Epidermal melanocyte (primary cell): ENCODE data around the gene ZBTB26.

- RRBS, result no CpG with 5 or more reads among the region's 11 CpGs
These were observed 13.6 kb downstream of the OR1J1 start for GRCh38 chr9:122463806-122464868.

GRCh38 chr9:122930972-122931859 is at the start of gene ZBTB26:
Gene ZBTB26, minus strand, starts transcription at chr9:122931512.
- RRBS, result 4% methylated on average over 11 of the region's 49 CpGs

GRCh38 chr9:122941620-122942168 is 874 bp downstream of the RABGAP1 start:
- RRBS, result no CpG with 5 or more reads among the region's 15 CpGs

DNA sequence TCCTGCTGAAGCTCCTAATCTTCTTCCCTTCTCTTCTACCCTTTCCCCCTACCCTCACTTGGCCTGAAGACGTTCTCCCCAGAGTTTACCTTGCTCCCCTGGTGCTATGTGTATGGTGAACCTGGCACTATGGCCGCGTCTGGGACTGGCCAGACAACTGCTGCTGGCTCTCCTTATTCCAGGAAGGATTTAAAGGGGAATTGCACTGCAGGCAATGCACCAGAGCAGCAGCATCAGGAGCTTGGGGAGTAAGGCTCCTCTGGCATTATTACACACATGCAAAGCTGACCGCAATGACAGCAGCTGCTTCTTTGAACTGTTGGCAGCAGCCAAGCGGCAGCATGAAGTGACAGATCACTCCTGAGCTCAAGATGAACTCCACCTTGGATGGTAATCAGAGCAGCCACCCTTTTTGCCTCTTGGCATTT is 743 bp downstream of the GPR21 start:
- RRBS, result no CpG with 5 or more reads among the region's 5 CpGs

GRCh38 chr9:123049550-123050000 is 16.1 kb downstream of the GPR21 start:
- RRBS, result no CpG with 5 or more reads among the region's 2 CpGs

DNA sequence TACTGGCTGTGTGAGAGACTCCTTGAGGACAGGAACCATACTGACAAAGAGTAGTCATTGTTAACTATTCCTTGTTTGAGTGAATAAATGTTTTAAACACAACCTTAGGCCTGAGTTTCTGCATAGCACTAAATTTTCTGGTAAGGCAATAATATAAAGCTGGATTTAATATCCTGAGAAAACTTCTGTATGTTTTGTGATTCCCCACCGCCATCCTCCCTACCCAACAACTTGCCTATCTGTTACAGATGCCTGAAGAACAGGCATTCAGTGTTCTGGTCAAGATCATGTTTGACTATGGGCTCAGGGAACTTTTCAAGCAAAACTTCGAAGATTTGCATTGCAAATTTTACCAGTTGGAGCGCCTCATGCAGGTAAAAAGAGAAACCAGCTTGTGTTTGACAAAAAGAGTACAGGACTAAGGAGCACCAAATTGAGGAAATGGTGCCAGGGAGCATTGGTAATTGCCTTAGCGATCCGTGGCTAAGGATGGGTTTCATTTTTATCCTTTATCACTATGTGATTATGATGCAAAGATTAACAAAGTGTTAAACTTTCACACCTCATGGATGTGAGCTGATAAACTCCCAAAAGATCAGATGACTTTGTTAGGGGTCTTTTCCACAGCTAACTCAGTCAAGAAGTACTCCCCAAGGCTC is 40.0 kb downstream of the GPR21 start:
- RRBS, result no CpG with 5 or more reads among the region's 5 CpGs

- RRBS, result no CpG with 5 or more reads among the region's 7 CpGs
These were observed 65.9 kb downstream of the GPR21 start for GRCh38 chr9:123099206-123099873.

DNA sequence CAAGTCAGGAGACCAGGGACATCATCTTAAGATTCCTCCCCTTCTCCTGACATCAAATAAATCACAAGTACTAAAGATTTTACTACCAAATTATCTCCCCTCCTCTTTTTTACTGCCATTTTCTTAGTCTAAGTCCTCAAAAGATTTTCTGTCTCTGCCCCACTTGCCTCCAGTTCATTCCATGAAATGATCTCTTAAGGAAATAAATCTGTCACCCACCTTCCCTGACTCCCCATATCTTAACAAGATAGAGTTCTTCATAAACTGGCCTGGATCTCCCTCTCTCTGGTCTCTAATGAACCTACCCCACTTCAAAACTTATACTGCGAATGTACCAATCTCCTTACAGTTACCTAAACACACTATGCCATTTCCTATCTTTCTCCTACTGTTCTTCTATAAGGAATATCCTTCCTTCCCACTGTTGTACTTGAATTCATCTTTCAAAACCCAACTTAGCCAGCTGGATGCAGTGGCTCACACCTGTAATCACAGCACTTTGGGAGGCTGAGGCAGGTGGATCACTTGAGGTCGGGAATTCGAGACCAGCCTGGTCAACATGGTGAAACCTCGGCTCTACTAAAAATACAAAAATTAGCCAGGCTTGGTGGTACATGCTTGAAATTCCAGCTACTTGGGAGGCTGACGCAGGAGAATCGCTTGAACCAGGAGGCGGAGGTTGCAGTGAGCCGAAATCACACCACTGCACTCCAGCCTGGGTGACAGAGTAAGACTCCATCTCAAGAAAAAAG is 36.6 kb downstream of the STRBP start:
- RRBS, result no CpG with 5 or more reads among the region's 8 CpGs

DNA sequence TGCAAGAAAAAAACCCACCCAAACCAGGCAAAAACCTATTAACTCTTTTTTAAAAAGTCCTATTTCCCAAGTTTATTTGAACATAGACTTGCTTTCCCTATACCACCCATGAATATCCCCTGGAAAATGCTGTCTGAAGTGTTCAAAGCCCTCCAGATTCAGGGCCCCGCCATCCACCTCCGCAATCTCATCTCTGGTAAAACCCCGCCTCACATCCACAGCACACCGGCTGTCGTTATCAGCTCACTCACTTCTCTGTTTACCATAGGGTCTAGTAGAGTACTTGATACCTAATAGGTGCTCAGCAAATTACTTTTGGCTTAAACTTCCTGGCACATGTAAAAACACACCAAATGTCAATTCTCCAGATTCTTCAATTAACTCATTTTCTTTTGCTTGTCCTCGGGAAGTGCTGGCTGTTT is 58.6 kb downstream of the CRB2 start:
- RRBS, result no CpG with 5 or more reads among the region's 6 CpGs

GRCh38 chr9:123928904-123929671 is 838 bp downstream of the DENND1A start:
- RRBS, result 9% methylated on average over 11 of the region's 21 CpGs

DNA sequence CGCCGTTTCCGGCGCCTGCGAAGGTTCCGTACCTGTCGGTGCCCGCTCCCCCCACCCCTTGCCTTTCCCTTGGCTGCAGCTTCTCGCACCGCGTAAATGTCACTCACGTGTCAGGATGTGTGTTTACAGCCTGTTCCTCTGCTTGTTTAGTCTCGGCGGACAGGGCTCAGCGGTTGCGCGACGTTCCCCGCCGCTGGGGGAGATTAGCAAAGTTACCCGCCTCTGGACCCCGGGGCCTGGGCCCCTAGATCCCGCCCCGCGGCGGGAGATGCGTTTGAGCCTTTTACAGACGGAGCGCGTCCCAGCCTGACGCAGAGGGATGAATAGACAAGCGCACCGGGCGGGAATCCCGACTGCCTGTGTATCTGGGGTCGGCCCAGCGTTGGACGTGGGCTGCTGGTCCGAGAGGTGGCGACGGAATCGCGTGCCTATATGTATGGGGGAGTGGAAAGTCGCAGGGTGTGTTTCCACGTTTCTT is 2.6 kb upstream of the LHX2 start:
- RRBS, result 3% methylated on average over 8 of the region's 45 CpGs

DNA sequence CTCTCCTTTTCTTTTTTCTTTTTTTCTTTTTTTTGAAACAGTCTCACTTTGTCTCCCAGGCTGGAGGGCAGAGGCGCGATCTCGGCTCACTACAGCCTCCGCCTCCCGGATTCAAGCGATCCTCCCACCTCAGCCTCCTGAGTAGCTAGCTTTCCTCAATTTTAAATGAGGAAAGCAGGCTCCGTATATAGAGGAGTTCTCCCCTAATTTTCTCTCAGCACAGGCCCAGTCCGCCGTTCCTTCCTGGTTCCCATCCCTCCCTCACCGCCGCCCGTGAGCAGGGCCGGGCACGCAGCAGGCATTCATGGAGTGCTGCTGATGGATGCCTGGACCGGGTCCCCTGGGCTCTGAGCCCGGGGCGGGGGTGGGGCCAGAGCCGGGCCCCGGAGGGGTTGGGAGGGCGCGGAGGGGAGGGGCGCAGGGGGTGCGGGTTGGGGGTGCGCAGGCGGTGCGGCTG is 33.5 kb downstream of the LHX2 start:
- RRBS, result 5% methylated on average over 3 of the region's 26 CpGs

DNA sequence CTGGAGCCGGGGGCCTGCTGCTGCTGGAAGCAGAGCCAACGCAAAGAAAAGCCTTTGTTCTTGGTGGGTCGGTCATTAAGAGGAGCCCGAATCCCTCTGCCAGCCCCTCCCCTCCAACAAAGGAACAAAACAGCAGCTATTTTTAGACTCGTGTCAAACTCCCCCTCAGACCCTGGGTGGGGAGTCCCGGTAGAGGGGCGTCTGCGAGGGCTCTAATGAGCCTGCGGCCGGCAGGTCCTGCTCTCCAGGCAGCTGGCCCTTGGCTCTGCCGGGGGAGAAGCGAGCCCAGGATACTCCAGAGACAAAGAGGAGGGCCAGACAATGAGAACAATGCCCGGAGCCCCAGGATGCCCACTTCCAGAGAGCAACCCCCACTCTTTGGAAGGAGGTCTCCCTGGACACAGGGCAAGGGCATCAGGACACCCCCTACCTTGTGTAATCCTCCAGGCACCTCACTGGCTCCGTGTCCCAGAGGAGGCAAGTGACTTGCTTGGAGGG is 114.1 kb downstream of the LHX2 start:
- RRBS, result 28% methylated on average over 7 of the region's 14 CpGs

DNA sequence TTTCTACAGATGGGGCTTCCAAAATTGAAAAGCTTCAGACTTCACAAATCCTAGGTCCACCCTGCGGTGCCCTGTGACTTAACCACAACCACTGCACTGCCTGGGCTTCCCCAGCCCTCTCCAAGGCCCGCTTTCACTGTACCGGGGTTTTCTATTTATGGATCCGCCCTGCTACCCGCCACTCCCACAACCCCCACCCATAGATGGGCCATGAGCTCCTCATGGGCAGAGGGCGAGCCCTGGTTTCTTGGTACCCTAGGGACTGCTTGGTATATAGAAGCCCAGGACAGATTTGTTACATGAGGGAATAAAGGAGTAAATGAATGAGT is 39.9 kb upstream of the NEK6 start:
- RRBS, result no CpG with 5 or more reads among the region's 6 CpGs

DNA sequence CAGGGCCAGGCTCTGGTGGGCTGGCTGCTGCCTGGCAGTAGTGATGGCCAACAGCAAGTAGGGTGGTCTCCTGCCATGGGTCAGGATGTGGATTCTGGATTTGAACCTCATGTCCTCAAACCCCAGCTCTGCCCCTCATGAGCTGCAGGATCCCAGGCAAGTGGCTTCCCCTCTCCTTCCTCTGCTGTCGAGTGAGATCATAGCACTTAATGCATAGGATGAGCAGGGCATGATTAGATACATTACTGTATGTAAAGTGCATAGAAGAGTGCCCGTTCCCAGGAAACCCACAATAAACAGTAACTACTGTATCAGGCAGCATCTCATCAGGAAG is 38.6 kb upstream of the NEK6 start:
- RRBS, result no CpG with 5 or more reads among the region's 2 CpGs

- RRBS, result no CpG with 5 or more reads among the region's 7 CpGs
These were observed 35.4 kb upstream of the NEK6 start for GRCh38 chr9:124222329-124222719.

DNA sequence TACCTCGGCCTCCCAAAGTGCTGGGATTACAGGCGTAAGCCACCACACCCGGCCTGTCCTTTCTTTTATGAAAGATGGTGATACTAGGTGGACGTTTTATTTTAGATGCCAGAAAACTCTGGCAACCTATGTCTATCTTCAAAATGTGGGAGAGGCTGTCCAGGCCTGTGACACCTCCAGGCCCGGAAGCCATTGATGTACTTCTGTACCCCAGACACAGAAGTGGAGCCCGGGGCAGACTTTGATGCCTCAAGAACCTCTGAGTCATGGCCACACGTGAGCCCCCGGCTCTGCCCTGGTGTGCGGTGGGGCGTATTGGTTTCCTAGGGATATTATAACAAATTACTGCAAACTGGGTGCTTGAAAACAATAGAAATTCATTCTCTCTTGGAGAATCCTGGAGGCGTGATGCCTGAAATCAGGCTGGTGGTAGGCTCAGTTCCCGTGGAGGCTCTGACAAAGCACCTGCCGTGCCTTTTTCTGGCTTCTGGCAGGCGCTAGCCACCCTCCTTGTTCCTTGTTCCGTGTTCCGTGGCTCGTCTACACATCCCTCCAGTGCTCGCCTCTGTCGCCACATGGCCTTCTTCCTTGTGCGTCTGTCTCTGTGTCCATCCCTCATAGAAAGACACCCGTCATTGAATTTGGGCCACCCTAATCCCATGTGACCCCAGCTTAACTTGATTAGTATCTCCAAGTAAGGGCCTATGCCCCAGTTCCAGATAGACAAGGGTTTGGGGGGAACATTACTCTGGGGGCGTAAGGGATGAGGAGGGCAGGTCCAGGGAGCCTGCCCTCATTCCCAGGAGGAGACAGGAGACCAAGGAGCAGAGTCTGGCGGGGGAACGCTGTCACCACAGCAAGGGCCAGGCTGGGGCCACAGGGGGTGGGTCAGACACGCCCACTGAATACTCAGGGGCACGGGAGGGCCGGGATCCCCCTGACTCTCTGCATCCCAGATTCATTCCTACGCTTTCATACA is 24.3 kb downstream of the NEK6 start:
- RRBS, result 10% methylated on average over 4 of the region's 28 CpGs

GRCh38 chr9:124353355-124353978 is 61.8 kb downstream of the PSMB7 start:
- RRBS, result no CpG with 5 or more reads among the region's 8 CpGs

GRCh38 chr9:124380866-124381707 is 34.2 kb downstream of the PSMB7 start:
- RRBS, result no CpG with 5 or more reads among the region's 10 CpGs

- RRBS, result 71% methylated on average over 4 of the region's 30 CpGs
These were observed 1.3 kb downstream of the NR5A1 start for GRCh38 chr9:124505750-124506382.